Esophagus squamous epithelium (tissue), 4 donors: Measurements from ENCODE around the genes CNTN2 and TMCC2.

DNA sequence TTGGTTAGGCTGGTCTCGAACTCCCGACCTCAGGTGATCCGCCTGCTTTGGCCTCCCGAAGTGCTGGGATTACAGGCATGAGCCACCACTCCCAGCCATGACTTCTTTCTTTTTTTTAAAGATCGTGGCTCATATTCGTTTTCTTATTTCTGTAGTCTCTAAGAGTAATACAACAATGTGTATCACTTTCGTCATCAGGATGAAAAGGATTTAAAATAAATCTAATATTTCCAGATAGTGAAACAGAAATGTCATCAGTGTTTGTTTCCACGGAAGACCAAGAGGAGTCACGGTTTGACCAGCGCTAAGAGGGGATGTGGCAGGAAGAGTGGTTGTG, 8.2 kb downstream of the SOX13 start:
- PRO-cap: no peak
- RAMPAGE, long total RNA, 4 experiments: no peak in any of the 4 experiments

DNA sequence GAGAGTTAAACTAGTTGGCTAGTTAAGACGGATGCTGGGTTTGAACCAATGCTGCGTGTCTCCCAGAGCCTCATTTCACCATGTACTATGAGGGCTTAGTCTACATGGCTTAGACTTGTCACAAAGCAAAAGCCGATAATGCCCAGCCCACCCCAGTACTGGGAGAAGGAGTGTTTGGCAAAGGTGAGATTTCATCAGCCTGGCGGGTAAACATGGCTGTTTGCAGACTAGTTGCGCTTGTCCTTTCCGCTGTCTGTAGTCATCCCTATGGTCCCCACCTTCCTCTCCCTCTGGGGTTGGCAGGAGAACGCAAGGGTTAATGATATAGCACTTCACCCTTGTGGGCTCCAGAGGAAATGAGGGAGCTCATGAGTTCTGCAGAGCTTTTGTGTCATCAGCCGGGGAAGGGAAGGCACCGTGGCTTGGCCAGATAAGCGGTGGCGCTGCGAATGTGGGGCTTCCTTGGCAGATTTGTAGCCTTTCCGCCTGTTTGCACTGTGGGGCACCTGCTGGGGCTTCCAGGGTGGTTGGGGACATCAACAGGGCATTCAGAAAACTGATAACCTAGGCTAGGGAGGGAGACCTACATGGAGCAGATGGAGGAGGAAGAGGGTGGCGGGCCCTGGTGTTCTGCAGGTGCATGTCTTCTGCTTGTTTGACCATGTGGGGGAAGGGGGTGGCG, 29.3 kb downstream of the SOX13 start:
- PRO-cap: no peak
- RAMPAGE, long total RNA, 4 experiments: no peak in any of the 4 experiments

DNA sequence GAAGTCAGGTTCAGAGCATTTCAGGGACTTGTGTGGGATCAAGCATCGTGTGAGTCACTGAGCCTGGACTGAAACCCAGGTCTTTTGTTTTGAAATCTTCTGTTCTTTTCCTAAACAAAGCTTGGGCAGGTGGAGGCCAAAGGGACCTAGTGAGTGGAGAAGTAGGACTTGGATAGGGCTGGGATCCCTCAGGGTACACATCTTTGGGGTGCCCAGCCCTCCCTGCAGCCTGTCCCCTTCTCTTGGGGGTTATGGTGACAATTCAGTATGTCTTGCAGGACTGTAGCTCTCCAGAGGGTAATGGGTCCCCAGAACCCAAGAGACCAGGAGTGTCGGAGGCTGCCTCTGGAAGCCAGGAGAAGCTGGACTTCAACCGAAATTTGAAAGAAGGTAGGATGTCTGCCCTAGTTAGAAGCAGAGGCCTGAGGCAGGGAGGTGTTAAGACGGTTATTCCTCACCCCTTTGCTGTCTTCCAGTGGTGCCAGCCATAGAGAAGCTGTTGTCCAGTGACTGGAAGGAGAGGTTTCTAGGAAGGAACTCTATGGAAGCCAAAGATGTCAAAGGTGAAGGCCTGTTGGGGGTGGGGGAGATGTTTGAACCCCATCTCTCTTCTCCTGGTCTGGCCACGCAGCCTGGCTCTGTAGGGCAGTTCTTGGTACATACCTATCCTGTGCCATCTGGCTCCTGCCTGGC, 37.7 kb downstream of the ETNK2 start:
- PRO-cap: no peak
- RAMPAGE, long total RNA, 4 experiments: no peak in any of the 4 experiments

GRCh38 chr1:204227862-204228467, 14.2 kb upstream of the GOLT1A start:
- PRO-cap: no peak
- RAMPAGE, long total RNA, 4 experiments: no peak in any of the 4 experiments

DNA sequence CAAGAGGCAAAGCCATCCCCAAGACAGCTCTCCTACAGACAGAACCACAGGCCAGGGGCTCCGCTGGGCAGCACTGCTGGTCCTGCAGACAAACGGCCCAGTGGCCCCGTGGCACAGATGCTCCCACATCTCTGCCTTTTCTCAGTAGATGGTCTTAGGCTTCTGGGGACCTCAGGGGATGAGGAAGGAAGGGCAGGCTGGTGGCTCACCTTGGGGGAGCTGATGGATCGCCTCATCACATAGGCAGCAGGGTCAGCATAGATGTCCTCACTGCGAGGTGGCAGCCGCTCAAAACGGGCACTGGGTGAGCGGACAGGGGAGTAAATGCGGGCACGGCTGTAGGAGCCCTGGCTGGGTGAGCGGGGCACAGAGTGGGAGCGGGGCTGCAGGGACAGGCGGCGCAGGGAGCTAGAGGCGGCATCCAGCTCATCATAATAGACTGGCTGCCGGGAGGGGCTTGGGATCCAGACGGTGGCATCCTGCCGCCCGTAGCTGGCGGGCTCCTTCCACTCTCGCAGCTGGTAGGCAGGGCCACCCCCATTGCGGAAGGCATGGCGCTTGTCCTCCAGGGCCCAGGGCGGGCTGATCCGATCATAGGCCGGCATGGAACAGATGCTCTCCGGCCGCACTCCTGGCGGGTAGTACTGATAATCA, 43.5 kb upstream of the GOLT1A start:
- PRO-cap: no peak
- RAMPAGE, long total RNA, 4 experiments: no peak in any of the 4 experiments

DNA sequence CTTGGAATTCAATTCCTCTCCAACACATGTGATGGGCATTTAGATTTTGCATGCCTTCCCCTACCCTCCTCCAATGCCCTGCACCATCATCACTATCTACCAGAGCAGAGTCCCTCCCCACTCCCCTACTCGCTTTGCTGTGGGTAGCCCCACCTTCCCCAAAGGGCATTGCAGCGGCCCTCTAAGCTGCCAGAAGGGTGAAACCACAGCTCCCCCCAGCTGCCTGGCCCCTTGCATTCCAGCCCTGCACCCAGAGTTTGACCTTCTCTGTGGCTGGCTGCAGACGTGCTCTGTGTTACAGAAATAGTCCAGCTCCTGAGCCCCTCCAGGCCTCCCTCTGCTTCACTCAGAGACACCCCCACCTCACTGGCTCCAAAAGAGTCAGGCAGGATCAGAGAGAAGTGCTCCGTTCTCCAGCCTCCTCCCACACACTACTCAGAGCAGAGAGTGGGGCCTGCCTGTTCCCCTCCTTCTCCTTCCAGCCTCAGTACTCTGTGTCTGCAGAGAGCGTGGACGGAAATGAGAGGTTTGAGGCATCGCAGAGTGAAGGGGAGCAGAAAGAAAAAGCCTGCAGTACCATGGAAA, 63.3 kb downstream of the PLEKHA6 start:
- PRO-cap: no peak
- RAMPAGE, long total RNA, 4 experiments: no peak in any of the 4 experiments

DNA sequence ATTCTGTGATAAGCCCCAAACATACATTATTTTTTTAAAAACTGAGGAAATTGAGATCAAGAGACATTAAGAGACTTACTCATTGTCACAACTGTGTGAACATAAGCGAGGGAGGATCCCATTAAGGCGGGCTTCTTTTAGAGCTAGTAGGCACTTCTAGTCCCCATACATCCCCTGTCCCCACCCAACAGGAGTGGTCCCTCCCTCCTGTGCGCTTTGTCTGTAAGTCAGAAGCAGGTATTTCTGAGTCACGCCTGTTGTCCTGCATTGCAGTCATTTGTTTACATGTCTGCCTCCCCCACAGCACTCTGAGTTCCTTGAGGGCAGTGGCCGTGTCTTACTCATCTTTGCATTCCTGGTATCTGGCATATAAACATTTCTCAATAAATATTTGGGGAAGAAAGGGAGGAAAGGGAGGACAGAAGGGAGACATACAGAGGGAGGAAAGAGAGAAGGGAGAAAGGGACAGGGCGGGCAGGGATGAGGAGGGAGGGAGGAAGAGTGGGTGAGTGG, 40.3 kb downstream of the PLEKHA6 start:
- PRO-cap: no peak
- RAMPAGE, long total RNA, 4 experiments: no peak in any of the 4 experiments

GRCh38 chr1:204365020-204365219, 5.2 kb upstream of the PLEKHA6 start:
- PRO-cap: no peak
- RAMPAGE, long total RNA, 4 experiments: no peak in any of the 4 experiments

- PRO-cap: no peak
- RAMPAGE, long total RNA, 4 experiments: no peak in any of the 4 experiments
Measured at GRCh38 chr1:204433943-204434817, 22.6 kb upstream of the PPP1R15B start.

- PRO-cap: unidirectional peak, plus-strand start at chr1:204506521
- RAMPAGE, long total RNA, 4 experiments: no peak in any of the 4 experiments
Measured at GRCh38 chr1:204505978-204506976, 9.9 kb upstream of the MDM4 start.

DNA sequence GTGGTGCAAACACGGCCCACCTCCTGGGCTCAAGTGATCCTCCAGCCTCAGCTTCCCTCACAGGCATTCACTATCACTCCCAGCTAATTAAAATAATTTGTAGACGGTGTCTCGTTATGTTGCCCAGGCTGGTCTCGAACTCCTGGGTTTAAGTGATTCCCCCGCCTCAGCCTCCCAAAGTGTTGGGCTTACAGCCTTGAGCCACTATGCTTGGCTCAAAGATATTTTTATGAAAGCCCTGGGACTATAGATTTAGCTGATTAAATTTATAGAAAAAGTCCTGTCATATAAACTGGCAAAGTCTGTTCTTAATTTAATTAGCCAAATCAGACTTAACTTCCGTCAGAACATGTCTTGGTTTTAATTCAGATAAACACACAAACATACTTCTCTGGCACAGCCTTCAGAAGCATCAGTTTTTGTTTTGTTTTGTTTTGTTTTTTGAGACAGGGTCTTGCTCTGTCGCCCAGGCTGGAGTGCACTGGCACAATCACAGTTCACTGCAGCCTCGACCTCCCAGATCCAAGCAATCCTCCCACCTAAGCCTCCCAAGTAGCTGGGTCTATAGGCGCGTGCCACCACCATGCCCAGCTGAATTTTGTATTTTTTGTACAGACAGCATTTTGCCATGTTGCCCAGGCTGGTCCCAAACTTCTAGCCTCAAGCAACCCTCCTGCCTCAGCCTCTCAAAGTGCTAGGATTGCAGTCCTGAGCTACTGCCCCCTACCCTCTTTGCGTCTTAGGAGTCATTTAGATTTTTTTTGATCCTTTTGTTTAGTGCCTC, 34.6 kb downstream of the MDM4 start:
- PRO-cap: no peak
- RAMPAGE, long total RNA, 4 experiments: no peak in any of the 4 experiments

DNA sequence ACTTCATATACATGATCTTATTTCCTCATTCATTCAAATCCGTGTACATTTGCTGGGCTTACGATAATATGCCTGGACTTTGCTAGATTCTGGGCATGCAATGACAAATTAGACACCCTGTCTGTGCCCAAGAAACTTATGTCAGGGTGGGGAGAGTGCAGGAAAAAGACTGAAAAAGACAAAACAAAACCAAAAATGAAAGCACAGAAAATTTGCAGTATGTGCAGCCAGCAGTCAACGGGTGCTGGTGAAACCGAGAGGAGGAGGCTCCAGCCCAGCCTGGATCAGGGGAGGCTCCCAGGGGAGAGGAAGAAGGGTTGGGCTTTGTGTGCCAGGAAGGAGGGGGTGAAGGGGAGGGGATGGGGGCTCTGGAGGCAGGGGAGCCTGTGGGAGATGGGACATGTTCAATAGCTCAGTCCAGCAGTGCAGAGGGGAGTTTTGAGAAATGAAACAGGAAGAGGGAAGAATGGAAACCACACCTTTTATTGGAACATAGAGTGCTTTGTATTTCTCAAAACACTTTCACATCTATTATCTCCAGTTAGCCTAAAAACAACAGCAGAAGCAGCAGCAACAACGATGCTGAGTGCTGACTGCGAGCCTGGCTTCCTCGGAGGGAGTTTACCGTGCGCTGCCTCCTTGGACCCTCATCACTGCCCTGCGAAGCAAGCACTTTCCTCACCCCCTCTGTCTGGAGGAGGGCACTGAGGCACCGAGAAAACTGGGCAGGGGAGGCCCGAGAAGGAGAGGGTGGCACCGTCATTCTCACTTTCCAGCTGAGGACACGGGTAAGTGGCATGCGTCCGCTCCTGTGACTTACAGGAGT, 62.7 kb downstream of the MDM4 start:
- PRO-cap: bidirectional peak, plus-strand start at position 573 of the sequence, minus-strand start at position 425 of the sequence
- RAMPAGE, long total RNA, 4 experiments: no peak in any of the 4 experiments

GRCh38 chr1:204677875-204678081, 7.8 kb downstream of the LRRN2 start:
- PRO-cap: no peak
- RAMPAGE, long total RNA, 4 experiments: no peak in any of the 4 experiments

- PRO-cap: no peak
- RAMPAGE, long total RNA, 4 experiments: no peak in any of the 4 experiments
Measured at GRCh38 chr1:204874173-204874645, 45.8 kb downstream of the NFASC start.

DNA sequence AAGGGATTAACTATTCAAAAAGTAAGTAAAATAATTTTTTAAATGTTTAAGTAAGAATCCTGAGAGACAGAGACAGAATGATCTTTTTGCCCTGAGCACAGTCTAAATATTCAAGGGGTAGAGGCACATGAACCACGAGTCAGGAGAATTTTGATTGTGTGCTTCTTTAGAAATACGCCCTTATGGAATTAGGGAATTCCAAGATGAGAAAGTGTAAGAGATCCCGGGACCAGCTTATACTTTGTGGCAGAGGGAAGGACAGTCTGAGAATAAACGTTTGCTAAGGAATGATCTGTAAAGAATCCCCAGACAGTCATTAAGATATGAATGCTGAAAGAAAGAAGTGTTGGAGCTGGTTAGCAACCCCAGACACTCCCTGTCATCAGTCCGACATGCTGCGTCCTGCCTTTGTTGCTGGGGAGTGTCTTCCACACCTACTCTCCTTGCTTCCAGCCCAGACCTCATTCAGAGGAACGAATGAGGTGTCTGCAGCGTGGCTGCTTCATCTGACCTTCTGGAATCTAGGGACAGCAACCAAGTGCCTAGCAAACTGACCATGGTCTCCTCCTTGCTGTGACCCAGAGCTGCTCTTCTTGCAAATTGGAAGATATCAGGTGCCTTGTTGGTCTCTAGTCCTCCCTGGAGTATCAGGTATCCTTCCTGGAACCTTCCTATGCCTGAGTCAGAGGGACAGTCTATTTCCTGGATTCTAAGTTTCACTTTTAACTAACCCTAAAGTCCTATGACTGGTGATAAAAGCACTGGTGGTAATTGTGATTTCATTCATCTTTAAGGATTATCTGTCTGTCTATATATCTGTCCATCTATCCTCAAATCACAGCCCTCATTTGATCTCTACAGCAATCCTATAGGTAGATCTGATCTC, 87.4 kb downstream of the NFASC start:
- PRO-cap: bidirectional peak, plus-strand start at position 468 of the sequence, minus-strand start at position 318 of the sequence
- RAMPAGE, long total RNA, 4 experiments: start-site peak on the plus strand in 3 of 4 experiments, centred at positions 447 to 476 of the sequence, 31 to 68 reads per replicate

- PRO-cap: no peak
- RAMPAGE, long total RNA, 4 experiments: no peak in any of the 4 experiments
Measured at GRCh38 chr1:205042602-205043569, at the start of gene CNTN2. CNTN2 (plus strand) TSS chr1:205043212.

GRCh38 chr1:205191329-205191695, 20.2 kb downstream of the DSTYK start:
- PRO-cap: no peak
- RAMPAGE, long total RNA, 4 experiments: no peak in any of the 4 experiments

DNA sequence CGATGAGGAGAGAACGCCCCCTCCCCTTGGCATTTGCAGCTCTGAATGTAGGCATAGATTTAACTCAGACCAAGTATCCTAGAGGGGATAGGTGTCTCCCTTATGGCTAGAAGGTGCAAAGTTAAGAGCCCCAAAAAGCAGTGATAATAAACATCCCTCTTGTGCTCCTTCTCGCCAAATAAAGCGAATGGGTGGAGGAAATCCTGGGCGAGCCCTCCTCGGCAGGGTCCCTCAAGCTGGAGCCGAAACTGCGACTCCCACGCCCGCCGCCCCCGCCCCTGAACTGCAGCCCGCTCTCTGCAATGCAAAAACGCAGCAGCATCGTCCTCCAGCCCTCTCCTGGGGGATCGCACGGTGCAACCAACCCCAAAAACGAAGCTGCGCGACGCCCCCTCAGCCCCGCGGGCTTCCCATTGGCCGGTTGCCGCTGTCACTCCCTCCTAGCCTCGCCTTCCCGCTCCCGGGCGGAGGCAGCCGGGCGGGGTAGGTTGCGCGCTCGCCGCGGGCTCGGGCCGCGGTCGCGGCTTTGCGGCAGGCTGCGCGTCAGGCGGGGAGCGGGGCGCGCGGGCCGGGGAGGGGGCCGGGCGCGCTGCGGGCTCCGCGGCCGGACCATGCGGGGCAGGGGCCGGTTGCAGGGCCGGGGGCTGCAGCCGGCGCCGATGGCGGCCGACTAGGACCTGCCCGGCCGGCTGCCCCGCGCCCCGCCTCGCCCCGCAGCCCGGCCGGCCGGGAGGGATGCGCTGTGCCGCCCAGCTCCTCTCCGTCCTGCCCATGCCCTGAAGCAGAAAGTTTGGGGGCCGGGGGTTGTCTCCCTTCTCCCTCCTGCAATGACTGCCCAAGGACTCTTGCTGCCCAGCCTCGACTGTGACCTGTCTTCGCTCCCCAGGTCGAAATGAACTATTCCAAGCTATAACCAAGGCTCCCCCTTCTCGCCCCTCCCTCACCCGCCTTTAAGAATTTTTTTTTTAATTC, at the start of gene TMCC2:
Gene TMCC2 (plus strand): TSS at position 491 of the 972 bp plus-strand sequence.
- PRO-cap: bidirectional peak, plus-strand start at position 510 of the sequence, minus-strand start at position 341 of the sequence
- RAMPAGE, long total RNA, 4 experiments: no peak in any of the 4 experiments

- PRO-cap: no peak
- RAMPAGE, long total RNA, 4 experiments: no peak in any of the 4 experiments
Measured at GRCh38 chr1:205286516-205286984, 35.0 kb downstream of the NUAK2 start.

DNA sequence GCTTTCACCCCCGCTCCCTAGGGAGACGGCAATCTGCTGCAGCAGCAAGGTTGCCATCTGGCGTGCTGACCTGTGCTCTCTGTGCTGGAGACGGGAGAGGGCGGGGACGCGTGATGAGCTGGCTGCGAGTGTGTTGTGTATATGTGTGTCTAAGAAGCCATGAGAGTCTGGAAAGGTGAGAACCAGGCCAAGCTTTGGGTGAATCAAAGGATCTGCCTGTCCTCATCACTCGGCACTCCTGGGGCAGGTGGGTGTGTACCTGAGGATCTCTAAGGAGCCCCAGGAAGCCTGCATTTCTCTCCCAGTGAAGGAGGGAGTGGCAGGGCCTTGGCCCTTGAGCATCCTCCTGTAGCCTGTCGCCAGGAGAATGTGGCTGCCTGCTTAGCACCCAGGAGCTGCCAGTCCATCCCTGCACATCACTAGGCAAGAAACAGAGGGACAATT, 4.2 kb downstream of the KLHDC8A start:
- PRO-cap: no peak
- RAMPAGE, long total RNA, 4 experiments: no peak in any of the 4 experiments